CMK (cell line): ENCODE data around the genes SH2D6, TMEM150A and RMND5A.

DNA sequence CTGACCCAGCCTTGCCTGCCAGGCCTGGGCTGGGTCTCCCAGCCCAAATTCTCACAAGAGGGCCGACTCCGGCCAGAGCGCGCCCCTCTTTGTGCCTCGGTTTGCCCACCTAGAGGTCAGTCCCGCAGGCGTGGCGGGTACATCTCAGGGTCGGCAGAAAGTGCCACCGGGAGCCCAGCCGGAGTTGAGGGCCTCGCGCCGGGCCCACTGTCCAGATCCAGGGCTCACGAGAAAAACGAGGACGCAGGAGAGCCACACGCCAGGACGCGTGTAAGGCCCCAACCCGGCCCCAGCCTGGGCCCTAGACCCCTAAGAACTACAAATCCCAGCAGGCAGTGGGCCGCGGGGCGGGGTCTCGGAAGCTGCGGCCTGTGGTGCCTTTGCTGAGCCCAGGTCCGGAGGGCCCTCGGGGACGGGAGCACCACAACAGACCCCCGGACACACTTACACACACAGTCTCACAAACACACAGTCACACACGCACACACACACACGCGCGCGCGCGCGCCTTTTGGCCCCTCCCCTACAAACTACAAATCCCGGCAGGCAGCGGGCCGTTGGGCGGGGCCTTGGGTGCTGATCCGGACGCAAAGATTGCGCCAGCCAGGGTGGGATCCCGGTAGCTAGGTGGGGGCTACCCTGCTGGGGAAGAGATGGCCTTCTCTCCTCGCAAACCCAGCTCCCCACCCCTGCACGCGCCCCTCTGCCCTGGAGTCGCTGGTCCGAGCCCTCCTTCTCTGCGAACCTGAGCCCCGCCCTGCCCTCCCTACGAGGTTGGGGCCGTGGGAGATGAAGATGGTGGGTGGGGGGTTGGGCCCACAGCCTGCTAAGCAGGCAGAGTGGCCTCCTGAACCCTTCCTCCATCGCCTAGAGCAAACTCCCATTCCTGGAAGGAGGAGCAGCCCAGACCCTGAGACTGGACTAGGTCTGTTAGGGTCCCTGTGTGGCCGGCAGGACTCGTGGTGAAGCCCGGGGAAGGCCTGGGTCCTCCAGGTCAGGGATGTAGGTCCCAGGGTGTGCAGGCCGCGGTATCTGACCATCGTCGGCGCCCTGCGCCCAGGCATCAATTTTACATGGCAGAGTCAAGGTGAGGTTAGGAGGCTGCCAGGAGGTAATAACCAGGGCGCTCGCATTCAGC is at the start of gene SH2D6:
Gene SH2D6 (plus strand): TSS at position 557 of the 1,138 bp plus-strand sequence.
- RRBS = 21% methylated on average over 25 of the region's 67 CpGs

DNA sequence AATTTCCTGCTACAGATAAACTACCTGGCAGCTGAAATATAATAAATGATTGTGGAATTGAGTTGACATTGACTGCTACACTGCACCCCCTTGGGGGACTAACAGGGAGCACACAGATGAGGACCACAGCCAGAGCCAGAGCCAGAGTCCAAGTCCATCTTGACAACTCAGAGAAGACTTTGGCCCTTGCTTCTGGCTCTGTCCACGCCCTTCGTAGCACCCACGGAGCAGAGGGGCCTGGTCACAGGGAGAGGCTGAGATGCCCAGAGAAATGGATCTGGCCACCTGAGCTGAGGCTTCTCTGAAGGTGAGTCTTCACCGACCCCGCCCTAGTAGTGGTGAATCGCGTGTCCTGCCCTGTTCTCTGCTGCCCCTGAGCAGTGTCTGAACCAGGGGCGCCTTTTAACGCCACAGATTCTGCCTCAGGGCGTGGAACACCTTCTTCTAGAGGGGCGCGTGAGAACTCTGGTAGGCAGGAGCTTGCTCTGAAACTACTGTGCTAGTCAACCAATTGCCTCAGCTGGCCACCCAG is 35.7 kb upstream of the MAT2A start:
- RRBS = no CpG with 5 or more reads among the region's 12 CpGs

- RRBS = 1% methylated on average over 23 of the region's 52 CpGs
These were observed 559 bp upstream of the MAT2A start for GRCh38 chr2:85538235-85538983.

- RRBS = no CpG with 5 or more reads among the region's 4 CpGs
These were observed 708 bp upstream of the VAMP5 start for GRCh38 chr2:85583594-85583851.

DNA sequence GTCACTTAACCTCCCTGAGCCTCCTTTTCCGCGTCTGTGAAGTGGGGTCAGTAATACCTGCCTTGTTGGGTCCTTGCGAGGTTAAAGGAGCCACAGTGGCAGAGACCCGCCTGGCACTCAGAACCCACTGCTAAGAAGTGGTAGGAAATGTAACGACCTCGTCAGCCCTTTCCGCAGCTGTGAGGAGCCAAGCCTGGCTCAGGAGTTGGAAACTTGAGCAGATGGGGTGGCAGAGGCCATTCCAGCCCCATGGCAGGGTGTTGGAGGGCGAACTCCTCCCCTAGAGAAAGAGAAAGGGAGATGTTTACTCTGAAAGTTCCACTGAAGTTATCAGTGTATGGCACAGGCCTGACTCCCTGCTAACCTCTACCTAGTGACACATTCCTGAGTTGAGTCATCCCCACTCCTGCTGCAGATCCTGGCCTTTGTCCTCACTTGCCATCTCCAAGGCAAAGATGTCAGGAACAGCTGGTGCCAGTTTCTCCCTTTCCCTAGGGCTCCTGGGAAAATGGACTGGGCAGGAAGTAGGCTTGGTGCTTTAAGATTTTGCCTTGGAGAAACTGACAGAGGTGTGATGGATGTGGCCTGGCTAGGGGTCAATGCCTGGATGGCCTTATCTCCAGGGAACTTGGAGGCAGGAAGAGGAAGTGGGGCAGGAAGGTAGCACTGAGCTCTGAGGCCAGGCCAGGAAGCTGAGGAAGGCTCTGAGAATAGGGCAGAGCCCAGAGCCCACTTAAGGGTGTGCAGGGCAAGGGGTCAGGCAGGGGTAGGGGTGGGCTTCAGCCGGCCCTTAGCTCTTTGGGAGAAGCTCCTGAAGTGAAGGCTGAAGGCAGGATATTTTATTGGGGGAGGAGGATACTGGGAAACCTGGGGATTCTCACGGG is 835 bp downstream of the VAMP5 start:
- RRBS = no CpG with 5 or more reads among the region's 10 CpGs

DNA sequence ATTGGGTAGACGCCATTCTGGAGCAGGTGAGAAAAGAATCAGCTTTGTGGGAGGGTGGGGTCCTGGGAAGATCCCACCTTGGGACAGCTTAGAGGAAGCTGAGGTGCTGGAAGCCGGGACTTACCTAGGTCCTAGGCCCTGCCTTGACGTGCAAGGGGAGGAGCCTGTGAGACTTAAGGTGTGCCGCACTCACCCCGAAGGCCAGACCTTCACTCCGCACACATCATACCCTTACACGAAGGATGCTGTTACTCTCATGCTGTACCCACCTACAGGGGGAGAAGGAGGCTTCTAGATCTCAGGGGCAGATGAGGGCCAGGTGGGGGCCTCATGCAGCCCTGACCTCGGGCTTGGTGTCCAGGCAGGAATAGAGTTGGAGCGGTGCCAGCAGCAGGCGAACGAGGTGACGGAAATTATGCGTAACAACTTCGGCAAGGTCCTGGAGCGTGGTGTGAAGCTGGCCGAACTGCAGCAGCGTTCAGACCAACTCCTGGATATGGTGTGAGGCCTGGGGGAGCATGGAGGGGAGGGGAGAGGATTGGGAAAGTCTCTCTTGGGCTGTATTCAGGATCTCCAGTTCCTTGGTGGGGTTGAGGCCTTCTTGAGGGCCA is 4.1 kb upstream of the RNF181 start:
- RRBS = no CpG with 5 or more reads among the region's 17 CpGs

DNA sequence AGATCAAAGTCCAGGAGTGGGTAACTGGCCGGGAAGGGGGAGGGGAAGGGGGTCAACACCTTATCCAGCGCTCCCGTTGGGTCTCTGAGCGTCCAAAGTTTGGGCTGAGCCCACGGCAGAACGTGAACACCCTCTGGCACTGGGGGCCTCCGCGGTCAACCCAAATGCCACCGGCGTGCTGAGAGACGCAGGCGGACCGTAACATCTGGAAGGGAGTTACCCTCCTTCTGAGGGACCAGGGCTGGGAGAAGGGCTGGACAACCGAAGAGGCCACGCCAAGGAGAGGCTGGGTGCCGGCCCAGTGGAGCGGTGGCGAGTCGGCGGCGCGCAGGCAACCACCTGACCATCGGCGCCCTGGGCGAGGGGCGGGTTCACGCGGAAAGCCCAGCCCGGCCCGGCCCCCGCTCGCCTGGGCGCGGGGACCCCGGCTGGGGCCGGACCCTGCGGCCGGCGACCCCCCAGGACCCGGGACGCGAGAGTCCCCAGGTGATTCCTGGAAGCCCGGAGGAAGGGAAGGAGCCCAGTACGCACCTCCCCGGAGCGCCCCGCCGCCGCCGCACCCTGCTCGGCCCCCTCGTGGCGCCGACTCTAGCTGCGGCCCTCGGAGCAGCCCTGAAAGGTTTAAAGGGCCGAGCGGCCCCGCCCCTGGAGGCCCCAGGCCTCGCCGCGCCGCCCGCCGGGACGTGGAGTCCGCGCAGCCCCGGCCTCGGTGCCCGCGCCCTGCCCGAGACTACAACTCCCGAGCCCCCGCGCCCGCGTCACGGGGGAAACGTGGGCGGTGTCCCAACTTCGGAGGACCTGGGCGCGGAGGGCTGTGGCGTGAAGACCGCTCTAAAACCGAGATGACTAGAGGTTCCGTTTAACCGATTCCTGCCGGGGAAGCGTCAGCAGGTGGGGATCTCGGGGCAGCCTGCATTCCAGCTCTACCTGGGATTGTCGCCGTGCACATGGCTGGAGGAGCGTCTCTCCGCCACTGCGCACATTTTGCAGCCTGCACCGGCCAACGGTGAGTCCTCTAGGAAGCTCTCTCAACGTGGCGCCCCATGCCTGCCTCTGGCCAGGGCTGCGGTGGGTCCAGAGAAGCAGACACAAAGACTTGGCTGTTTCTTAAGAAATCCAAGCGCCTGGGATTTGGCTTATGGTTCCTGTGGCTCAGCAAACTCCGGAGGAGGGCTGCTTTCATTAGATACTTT is at the start of gene TMEM150A:
Gene TMEM150A (minus strand): TSS at position 623 of the 1,193 bp plus-strand sequence.
- RRBS = under 1% methylated on average over 18 of the region's 104 CpGs

DNA sequence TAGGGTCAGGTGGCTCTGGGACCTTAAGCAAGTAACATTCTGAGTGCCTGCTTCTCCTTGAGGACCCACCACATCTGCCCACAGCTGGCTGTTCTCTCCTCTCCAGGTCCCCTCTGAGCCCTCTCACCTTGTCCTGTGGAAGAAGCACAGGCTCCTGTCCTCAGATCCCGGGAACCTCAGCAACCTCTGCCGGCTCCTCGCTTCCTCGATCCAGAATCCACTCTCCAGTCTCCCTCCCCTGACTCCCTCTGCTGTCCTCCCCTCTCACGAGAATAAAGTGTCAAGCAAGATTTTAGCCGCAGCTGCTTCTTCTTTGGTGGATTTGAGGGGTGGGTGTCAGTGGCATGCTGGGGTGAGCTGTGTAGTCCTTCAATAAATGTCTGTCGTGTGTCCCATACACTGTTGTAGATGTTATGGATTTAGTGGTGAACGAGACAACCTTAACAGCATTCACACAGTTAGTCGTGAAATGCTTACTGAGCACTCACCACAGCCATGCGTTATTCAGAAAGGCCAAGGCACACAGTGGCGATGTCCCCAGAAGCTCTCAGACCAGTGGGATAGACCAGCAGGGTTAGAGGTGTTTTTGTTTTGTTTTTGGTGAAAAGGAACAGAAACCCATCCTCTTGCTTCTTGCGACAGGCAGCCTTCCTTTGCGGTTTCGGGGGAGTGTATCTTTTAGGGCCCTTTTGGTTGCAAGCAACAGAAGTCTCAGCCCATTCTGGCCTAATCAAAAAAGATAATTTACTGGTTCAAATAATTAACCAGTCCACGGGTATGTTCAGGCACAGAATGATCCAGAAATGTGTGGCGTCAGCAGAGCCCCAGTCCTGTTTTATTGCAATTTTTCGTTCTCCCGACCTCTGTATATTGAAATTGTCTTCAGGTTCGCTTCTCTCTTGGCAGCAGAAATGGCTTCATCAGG is 4.6 kb downstream of the GNLY start:
- RRBS = no CpG with 5 or more reads among the region's 19 CpGs

DNA sequence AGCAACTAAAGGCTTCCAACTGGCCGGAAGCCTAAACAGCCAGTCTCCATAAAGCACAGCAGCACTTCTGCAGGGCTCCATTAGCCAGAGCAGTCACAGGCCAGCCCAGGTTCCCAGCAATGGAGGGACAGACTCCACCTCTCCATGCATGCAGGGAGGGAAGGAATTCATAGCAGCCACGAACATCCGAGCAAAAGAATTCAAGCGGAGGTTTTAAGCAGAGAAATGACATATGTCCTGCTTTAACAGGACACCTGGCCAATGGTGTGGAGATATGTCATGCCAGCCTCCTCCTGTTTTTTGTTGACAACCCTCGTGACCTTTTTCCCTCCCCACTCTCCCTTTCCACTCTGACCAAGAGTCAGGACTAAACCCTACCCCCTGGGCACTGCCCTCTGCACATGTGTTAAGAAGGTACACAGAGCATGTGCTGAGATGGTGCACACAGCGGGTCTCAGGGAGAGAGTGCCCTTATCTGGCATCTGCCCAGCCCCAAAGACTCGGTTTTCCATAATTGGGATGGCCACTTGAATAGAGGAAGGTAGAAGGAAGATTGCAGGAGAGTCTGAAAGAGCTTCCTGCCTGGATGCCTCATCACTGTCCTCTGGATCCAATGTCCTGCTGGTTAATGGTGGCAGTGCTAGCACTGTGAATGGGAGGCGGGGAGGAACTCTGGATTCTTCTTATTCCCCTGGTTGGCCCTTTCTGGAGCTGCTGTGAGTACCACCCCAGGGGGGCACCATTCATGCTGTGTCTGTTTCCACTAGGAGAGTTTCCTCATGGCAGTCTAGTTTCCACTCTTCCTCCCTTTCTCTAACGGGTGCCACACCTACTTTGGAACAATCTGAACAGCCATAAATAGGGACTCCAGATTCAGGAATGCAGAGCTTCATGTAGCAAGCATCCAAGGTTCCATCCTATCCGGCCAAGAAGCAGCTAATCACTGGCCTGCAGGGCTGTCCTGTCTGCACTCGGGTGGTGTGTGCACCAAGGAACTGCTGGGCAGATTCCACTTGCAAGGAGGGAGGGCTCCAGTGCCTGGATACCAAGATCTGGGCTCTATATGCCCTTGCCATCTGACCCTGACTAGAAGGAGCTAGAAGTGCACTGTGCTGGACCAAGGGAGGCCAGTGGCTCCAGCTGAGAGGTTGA is 4.9 kb upstream of the ATOH8 start:
- RRBS = no CpG with 5 or more reads among the region's 11 CpGs

- RRBS = no CpG with 5 or more reads among the region's 48 CpGs
These were observed 18.4 kb downstream of the ATOH8 start for GRCh38 chr2:85771777-85772945.

DNA sequence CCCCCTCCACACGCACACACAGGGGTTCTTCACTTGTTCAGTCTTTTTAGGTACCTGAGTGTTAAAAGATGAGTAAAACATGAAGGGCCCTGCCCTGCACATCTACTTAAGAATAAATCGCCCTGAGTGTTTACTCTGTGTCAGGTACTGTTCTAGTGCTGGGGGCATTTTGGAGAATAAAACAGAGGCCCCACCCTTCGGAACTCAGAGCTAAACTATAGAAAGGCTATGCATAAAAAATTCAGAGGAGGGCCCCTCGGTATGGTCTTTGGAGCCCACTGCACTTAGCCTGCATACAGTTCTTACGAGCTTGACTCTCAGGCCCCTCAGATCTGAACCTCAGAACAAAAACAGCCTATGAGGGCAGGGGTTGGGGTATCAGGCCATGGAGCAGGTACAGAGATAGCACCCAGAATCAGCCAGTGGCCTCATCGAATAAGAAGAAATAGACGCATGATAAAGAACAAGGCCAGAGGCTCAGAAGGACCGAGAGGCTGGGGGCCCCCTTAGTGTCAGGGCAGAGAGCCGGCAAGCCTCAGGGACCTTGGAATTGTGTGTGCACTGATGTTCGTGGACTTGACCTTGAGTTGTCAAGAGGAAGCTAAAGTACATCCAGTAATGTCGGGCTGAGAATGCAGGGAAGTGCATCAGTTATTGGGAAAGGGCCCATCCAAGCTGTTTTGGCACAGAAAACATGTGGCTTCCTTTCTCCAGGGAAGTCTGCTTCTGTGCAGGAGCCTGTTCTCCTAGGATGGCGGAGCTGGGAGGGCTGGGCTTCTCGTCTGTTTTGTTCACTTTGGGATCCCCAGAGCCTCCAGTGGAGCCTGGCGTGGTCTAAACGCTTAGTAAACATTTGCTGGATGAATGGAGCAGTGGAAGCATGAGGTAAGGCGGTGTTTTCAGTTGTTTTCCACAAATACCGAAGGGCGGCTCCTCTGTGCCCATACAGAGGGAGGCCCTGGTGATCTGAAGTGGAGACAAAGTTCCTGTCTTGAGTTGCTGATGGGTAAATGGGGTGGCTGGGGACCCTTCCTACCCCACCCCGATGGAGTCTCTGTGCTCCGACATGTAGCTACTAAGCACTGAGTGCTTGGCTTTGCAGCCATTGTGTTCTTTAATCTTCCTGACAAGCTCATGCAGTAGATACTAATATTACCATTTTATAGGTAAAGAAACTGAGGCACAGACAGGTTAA is 23.6 kb downstream of the ATOH8 start:
- RRBS = no CpG with 5 or more reads among the region's 20 CpGs

- RRBS = 68% methylated on average over 15 of the region's 42 CpGs
These were observed 57.5 kb downstream of the ATOH8 start for GRCh38 chr2:85811031-85811862.

- RRBS = no CpG with 5 or more reads among the region's 24 CpGs
These were observed 47.7 kb upstream of the ST3GAL5 start for GRCh38 chr2:85936222-85937126.

DNA sequence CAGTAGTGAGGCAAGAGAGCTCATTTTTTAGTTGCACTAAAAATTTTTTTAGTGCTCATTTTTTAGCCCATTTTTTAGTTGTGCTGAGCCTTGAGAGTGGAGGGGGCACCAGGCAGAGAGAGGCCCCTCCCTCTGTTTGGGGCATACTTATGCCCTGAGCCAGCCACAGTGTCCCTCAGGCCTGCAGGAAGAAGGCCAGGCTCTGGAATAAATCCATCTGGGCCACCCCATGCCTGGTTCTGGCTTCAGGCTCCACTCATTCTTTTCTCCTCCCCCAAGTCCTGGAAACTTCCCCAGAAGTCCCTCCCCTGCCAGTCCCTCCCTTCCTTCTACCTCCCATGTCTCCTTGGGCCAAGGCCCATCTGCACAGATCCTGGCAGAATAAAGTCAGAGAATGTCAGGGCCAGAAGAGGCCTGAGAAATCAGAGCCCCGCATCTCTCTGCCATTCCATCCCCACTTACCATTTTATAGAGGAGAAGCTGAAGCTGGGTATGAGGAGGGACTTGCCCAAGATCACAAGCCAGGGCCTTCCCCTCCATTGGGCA is 108.3 kb upstream of the ST3GAL5 start:
- RRBS = no CpG with 5 or more reads among the region's 1 CpG

DNA sequence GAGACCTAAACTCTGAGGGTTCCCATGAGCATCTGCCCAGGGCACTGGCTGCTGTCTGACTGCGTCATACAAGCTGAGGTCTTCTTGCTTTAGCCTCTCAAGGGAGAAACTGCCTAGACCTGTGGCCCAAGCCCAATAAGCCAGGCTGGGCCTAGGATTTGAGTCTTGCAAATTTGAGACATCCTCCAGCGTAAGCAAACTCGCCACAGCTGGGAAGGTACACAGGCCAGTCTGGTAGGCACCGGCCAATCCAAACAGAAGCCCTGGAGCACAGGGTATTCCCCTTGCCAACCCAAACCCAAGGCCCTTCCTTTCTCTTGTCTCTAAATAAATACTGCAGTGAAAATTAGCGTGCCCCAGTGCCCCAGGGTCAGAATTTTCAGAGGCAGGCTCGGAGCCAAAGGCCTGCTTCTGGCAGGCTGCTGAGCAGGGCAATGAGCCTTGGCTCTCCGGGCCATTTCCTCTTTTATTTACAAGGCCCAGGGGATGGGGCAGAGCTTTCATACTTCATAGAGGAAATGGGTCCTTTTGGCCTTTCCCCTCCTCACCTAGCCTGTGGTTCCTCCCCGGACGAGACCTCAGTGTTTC is 33.3 kb downstream of the POLR1A start:
- RRBS = 67% methylated on average over 1 of the region's 9 CpGs

DNA sequence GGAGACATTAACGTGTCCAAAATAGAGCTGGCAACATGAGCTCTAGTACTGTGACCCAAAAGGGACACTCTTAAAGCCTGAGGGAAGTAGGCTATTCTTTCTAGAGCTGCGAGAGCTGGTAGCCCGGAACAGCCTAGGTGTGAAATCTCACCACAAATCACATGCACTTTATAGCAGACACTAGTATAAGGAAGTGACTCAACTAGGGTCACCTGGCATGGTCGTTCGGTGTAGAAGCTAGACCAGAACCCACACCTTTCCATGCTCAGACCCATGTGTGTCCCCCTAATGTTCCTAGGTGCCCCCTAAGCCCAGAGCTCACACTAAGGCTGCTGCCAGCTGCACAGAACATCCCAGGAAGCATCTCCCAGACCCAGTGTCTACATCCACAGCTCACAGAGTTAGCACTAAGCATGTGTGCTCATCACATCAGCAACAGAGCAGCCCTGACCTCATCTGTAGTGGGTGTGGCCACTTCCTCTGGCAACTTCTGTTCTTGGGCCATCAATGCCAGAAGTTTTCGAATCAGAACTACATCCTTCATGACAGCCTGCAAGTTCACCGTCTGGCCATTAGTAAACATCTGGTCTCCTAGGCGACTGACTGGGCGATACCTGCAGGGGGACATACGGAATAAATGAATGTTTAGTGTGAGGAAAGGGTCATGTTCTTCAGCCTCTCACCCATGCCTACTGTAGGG is 25.2 kb downstream of the POLR1A start:
- RRBS = no CpG with 5 or more reads among the region's 10 CpGs

DNA sequence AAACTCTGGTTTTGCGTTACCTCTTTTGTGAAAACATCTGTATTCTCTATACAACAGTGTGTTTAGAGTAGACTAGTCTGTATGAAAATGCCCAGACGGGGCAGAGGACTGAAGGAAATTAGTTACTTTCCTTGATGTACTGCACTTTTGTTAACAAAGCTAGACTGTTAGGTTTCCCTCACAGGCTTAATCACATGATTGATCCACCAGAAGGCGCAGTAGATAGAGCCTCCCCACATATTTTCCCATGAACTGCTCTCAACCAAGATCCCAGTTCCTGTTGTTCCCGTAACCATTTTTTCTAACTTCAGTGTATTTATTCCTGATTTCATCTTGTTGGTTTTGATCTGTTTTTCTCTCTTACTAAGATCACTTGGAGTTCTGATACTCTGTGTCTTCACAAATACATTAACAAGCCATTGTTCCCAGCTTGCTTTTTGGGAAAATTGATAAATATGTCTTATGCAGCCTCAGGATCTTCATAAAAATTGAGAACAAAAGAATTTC is 2.7 kb downstream of the MRPL35 start:
- RRBS = no CpG with 5 or more reads among the region's 4 CpGs

DNA sequence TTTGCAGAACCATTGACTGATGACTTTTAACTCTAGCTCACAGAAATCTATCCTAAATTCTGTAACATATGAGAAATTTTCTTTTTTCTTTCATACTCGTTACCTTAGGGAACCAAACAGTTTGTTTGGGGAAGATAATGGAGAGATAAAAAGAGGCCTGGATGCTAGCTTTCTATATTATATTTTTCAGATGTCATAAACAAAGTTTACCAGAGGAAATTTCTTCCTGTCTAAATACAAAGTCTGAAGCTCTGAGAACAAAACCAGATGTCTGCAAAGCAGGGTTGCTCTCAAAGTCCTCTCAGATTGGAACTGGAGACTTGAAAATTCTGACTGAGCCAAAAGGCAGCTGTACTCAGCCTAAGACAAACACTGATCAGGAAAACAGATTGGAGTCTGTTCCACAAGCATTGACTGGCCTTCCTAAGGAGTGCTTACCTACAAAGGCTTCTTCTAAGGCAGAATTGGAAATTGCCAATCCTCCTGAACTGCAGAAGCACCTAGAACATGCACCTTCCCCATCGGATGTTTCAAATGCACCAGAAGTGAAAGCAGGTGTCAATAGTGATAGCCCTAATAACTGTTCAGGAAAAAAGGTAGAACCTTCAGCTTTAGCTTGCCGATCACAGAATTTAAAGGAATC is 25.1 kb downstream of the KDM3A start:
- RRBS = no CpG with 5 or more reads among the region's 3 CpGs

- RRBS = no CpG with 5 or more reads among the region's 2 CpGs
These were observed 26.4 kb downstream of the CHMP3 start for GRCh38 chr2:86536816-86537282.

DNA sequence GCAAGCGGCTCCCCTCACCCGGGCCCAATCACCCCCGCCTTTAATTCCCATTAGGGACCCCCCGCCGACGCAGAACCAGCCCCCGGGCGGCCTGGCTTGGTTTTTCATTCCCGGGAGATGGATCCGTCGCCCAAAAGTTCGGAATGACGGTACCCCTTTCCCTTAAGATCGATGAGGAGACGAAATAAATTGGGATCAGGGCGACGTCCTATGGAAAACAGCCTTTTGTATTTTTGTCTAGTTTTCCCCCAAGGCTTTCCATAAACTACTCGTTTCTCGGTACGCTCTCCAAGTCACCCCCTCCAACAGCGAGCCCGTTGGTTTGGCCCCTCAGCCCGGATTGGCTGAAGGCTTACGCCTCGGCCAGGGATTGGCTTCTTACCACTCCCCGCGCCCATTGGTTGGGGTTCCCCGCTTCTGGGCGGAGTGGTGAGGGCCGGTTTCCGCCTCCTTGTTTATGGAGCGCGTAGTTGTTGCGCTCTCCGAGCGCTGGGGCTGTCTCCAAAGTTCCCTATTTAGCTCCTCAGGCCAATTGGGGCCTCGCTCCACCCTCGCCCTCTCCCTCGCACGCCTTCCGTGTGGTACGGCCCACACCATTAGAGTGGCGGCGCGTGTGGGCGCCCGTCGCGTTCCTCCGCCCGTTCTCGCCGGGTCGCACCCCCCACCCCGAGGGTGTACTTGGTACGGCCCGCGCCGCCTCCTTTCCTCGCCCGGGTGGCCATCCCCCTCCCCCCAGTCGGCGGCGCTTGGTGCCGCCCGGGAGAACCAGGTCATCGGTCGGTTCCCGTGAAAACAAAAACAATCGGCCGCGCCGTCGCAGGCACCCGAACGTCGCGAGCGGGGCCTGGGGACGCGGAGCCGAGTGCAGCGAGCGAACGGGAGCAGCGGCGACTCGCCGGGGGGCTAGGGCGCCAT is at the start of gene RMND5A:
Gene RMND5A (plus strand): TSS at position 727 of the 915 bp plus-strand sequence.
- RRBS = no CpG with 5 or more reads among the region's 90 CpGs